Thoracic aorta endothelial cell (primary cell): ENCODE measurements around a stretch of chr6.

DNA sequence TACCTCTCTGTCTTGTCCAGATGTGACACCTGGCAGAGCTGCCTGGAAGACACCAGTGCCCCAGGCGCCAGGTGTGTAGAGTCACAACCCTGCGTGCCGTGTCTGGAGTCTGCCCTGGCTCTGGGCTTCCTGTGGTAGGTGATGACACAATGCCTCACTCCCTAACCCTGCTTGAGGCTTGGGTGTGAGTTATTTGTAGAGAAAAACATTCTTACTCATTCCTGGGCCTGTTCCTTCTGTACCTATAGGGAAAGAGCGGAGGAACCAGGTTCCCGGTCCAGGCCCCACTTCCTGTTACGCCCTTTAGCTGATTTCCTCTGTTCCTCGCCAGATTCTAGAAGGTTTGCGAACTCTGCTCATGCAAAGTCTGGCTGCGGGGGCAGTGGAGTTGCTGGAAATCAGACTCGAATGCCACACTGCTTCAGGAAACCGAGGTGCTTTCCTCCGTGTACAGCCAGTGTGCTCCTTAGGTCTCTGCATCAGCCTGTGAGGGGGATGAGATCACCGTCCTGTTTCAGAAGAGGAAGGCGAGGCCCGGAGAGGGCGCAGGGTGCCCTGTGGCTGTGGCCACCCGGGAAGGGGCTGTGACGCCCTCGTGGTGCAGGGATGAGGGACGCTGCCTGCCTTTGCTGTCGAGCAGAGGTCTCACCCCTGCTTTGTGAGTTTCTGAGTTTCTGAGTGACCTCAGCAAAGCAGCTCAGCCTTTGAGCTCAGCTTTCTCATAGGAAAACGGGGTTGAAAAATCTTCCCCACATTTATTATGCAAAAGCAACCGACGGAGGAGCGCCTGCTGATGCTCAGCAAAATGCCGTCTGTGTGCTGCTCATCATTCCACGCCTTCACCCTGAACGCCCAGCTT is 67.0 kb upstream of the DUSP22 start:
- CAGE, long polyA plus RNA = no peak

DNA sequence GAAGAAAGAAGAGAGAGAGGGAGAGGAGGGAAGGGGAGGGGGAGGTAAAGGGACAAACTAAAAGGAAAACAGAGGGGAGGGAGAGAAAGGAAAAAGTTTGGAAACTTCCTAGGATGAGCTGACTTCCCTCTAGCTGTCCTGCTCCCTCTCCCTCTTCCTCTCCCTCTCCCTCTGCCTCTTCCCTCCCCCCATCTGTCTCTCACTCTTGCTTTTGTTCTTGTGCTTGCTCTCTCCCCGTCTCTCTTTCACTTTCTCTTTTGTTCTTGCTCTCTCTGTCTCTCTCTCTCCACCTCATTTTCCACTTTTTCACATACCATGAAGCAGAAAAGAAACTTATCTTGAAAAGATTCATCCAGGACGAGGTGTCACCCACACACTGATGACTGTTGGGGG is 56.4 kb upstream of the DUSP22 start:
- CAGE, long polyA plus RNA = no peak

DNA sequence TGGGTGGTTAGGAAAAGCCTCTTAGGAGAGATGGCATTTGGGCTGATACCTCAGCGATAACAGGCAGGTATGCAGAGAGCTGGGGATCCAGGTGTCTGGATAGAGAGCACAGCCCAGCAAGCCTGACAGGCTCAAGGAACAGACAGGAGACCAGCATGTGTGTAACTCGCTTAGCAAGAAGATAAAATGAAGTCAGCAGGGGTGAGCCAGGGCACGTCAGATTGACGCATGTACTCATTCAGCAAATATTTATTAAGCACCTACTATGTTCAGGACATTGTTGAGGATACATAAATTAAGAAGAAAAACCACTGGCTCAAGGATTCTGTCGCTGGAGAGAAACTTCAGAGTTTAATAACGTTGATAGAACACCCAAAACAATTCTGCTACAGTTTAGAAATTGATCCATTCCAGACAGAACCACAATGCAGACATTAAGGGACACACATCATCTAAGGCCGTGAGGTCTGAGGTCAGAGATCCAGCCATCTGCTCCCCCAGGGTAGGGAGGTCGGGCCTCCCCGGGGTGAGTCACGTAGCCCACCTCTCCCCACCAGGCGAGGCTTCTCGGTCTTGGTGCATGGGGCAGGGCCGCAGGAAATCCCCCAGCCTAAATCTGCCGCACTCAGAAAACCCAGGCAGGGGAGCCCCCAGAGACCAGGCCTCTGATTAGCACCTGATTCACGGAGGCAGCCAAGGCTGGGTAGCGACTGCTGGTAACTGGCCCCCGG is 947 bp upstream of the DUSP22 start:
- CAGE, long polyA plus RNA = no peak

- CAGE, long polyA plus RNA = no peak
Observed at GRCh38 chr6:327922-328928, 35.9 kb downstream of the DUSP22 start.

DNA sequence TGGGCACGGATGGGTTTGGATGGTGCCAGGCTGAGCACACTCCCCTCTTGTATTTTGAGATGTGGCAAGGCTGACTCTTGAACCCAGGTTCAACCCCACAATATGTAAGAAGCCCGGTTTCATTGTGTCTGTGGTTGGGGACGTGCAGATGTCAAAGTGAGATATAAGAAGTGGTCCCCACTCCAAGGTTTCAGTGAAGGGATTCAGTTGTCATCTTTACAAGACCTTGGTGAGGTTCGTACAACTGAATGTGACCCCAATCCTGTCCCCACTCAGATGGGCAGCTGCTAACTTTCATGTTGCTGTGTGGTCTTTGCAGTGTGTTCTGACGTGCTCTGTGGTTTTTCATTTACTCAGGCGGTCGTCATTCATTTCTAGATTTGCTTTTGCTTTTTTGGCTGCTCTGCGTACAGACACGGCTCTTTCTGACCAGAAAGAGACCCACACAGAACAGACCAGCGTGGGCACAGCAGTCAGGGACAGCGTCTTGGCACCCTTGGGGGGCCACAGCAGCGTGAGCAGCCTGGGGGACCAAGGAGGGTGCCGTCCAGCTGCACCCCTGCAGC is 49.6 kb upstream of the IRF4 start:
- CAGE, long polyA plus RNA = no peak

GRCh38 chr6:671869-672475 is 15.1 kb upstream of the HUS1B start:
- CAGE, long polyA plus RNA = no peak

DNA sequence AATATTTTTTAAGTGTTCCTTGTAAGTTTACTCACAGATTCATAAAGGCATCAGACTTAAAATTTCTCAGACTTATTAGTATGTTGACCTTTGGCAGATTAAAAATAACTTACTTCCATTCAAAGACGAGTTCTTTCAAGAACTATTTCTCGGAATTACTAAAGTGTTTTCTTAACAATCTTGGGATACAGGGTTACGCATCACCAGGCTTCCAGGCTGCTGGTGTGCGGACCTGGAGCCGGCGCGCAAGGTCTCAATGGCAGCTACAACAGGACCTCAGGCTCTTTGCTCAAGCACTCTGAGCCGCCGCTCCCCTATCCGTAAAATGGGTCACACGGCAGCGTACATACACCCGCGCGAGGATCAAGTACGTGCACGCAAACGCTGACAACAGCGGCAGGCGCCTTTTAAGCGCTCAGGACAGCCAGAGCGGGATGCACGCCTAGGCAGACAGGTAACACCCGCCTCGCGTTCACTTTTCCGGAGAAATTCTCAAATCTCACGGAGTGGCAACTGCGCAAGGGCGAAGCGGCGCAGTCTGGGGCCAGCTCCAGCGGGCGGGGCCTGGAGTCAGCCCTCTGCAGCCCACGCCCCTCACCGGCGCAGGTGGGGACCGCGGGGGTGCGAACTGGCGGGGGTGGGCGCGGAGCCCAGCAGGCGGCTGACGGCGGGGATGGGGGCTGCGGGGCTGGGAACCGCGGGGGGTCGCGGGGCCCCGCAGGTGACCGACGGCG is 611 bp downstream of the EXOC2 start:
- CAGE, long polyA plus RNA = no peak

DNA sequence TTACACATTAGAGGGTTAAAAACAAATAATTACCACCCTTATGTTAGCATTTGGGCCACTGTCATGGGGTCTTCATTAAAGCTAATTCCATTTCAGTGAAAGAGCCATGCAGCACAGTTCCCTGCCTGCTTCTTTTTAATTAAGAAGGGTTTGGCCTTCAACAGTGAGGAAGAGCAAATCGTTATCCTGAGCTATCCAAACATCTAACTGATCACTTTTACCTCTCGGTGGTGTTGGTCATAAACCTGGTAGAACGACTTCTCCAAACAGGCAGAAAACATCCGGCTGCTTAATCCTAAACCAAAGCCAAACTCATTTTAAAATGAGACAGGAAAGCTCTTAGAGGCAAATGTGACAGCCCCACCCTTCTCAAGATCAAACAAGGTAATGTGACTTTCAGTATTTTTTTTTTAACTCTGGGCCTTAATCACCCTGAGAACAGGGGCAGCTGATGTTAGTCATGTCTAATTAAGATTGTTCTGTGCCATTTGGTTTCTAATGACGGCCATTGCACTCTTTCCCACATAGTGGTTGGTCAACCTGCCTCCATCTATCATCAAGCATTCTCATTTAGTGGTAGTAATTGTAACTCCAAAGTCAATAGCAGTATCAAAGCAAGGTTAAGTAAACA is 191.5 kb upstream of the EXOC2 start:
- CAGE, long polyA plus RNA = no peak

- CAGE, long polyA plus RNA = no peak
Observed at GRCh38 chr6:901436-902334, 208.7 kb upstream of the EXOC2 start.

GRCh38 chr6:1070085-1070554 is 241.8 kb upstream of the FOXQ1 start:
- CAGE, long polyA plus RNA = no peak

GRCh38 chr6:1310110-1311353 is 1.4 kb upstream of the FOXQ1 start:
- CAGE, long polyA plus RNA = no peak

GRCh38 chr6:1335329-1336221 is 23.7 kb downstream of the FOXQ1 start:
- CAGE, long polyA plus RNA = no peak

GRCh38 chr6:1336294-1336583 is 24.3 kb downstream of the FOXQ1 start:
- CAGE, long polyA plus RNA = no peak

DNA sequence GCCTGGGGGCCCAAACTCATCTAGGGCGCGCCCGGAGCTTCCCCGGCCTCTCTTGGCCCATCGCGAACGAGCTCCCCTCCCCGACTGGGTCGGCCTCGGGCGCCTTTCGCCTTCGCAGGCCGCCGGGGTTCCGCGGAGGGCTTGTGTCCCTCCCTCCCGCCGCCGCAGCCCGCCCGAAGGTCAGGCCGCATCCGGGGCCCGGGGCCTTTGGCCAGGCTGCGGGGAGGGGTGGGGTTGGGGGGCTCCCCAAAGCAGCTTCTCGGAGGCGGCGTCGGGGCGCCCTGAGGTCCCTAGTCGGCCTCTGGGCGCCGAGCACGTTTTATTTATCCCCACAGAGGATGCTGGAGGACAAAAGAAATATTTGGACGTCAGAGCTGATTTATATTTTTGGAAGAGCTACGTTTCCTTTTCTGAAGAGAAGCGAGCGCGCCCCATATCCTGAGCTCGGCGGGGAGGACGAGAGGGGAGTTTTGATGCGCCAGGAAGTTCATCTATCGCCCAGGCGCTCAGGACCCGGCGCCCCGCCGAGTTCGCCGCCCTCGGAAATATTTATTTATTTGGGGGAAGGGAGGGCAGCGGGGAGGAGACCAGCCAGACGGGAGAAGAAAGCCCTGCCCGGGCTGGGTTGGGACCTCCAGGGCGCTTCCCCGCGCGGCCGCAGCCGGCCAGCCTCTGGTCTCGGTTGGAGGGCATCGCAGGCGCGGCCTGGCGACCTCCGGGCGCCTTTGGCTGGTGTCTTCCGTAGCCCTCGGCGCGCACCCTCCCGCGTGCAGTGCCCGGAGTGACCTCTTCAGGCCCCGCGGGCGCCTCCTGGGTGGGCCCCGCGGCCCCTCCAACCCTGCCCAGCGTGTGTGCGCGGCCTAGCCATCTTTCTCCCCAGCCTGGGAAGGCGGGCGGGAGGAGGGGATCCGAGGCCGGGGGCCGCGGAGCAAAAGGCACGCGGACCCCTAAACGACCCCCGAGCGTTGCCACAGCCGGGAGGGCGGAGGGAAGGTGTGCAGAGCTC is 5.6 kb upstream of the FOXF2 start:
- CAGE, long polyA plus RNA = no peak

GRCh38 chr6:1552117-1552813 is 57.5 kb upstream of the FOXC1 start:
- CAGE, long polyA plus RNA = no peak

DNA sequence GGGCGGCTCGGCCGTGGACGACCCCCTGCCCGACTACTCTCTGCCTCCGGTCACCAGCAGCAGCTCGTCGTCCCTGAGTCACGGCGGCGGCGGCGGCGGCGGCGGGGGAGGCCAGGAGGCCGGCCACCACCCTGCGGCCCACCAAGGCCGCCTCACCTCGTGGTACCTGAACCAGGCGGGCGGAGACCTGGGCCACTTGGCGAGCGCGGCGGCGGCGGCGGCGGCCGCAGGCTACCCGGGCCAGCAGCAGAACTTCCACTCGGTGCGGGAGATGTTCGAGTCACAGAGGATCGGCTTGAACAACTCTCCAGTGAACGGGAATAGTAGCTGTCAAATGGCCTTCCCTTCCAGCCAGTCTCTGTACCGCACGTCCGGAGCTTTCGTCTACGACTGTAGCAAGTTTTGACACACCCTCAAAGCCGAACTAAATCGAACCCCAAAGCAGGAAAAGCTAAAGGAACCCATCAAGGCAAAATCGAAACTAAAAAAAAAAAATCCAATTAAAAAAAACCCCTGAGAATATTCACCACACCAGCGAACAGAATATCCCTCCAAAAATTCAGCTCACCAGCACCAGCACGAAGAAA is 2.1 kb downstream of the FOXC1 start:
- CAGE, long polyA plus RNA = no peak

- CAGE, long polyA plus RNA = no peak
Observed at GRCh38 chr6:1942696-1943752, 302.4 kb downstream of the GMDS start.

GRCh38 chr6:1977685-1978140 is 267.7 kb downstream of the GMDS start:
- CAGE, long polyA plus RNA = no peak

DNA sequence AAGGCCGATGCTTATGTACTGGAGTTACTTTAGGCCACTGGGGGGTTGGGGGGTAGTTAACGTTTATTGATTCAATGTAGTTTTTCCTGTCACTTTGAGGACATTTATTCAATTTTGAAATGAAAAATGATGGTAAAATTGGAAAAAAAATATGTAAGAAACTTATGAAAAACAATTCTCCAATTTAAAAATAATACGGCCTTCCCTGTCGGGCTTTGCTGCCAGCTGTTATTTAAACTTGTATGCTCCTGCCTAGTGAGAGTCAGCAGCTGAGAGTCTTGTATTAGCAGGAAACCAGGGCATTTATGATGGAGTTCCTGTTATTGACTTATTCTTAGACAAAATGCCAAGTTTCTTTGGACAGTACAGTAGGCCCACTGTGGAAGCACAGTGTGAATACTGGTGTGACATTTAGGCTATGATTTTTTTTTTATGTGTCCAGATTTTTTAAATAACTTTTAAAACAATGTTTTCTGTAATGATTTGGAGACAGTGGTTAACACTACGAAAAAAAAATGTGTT is 42.2 kb downstream of the GMDS start:
- CAGE, long polyA plus RNA = no peak

- CAGE, long polyA plus RNA = no peak
Observed at GRCh38 chr6:2244200-2244760, 1.1 kb downstream of the GMDS start.